Kidney (tissue), 2 donors: ENCODE measurements around a stretch of chr11.

DNA sequence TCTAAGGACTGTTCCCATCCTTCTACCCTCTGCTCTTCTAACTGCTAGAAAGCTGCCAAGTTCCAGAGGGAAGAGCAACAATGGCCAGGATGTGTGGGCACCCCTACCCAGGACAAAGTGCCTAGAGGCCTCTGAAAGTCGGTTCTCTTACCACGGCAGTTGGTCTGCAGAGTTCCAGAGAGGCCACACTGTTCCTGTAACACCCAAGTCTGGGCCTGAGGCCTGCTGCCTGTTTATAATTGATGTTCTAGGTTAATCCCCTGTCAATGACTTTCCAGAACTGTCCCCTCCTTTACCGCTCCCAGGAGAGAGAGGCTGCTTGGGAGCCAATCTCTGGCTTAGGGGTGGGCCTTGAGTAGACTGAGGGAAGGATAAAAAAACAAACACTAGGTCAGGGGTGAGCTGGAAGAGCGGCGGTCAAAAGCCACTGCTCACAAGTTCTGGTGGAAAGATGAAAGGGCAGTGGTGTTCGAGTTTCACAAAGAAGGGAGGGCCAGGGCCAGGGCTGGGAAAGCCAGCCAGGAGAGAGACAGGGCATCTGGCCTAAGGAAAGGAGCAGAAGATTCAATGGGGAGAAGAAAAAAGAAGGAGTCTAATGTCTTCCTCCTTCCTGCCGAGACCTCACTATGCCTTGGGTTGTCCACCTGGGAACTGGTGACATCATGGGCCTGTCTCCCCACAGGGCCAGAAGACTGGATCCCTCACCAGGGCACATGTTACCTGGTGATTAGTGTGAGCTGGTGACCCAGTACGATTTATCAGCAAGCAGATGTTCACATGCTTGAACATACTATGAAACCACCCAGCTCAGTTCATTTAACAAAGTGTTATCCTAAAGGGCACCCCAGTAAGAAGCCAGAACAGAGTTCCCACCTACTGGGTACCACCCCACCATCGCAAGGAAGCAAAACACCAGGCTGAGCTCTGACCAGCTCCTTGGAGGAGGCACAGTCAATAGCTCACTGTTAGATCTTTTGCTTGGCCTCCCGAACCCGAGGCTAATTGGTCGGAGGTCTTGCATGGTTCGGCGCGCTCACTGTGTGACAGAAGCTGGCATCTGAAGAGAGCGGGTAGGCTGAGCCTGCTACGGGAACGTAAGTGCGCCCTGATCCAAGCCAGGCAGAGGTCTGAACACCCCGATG is 50.1 kb downstream of the PC start:
- PRO-cap: no peak
- RRBS: no CpG with 5 or more reads among the region's 20 CpGs

GRCh38 chr11:66976033-66976712 is 1.1 kb downstream of the C11orf86 start:
- PRO-cap: no peak
- RRBS: no CpG with 5 or more reads among the region's 16 CpGs

DNA sequence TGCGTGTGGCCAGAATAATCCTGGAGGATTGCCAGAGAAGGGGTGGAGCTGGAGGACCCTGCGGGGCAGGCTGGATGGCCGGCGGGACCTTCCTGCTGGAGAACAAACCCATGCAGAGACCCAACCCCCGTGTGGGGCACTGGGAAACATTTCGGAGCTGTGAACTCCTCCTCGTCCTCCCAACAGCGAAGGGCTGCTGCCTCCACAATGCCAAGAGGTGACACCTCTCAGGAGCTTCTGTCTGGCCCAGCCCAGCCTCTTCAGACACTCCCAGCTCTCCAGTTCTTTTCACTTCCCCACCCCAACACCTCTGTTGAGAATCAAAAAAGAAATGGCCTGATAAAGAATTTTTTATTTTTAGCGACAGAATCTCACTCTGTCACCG is 25.5 kb downstream of the RHOD start:
- PRO-cap: no peak
- RRBS: no CpG with 5 or more reads among the region's 10 CpGs

GRCh38 chr11:67239592-67239900 is 26.7 kb upstream of the GRK2 start:
- PRO-cap: bidirectional peak, plus-strand start at chr11:67240125, minus-strand start at chr11:67239783
- RRBS: no CpG with 5 or more reads among the region's 6 CpGs

GRCh38 chr11:67253283-67253684 is 13.0 kb upstream of the GRK2 start:
- PRO-cap: no peak
- RRBS: no CpG with 5 or more reads among the region's 6 CpGs

- PRO-cap: bidirectional peak, plus-strand start at chr11:67372700, minus-strand start at chr11:67372523
- RRBS: 3% methylated on average over 25 of the region's 48 CpGs
Measured at GRCh38 chr11:67372291-67372815, 1.0 kb downstream of the CLCF1 start.

DNA sequence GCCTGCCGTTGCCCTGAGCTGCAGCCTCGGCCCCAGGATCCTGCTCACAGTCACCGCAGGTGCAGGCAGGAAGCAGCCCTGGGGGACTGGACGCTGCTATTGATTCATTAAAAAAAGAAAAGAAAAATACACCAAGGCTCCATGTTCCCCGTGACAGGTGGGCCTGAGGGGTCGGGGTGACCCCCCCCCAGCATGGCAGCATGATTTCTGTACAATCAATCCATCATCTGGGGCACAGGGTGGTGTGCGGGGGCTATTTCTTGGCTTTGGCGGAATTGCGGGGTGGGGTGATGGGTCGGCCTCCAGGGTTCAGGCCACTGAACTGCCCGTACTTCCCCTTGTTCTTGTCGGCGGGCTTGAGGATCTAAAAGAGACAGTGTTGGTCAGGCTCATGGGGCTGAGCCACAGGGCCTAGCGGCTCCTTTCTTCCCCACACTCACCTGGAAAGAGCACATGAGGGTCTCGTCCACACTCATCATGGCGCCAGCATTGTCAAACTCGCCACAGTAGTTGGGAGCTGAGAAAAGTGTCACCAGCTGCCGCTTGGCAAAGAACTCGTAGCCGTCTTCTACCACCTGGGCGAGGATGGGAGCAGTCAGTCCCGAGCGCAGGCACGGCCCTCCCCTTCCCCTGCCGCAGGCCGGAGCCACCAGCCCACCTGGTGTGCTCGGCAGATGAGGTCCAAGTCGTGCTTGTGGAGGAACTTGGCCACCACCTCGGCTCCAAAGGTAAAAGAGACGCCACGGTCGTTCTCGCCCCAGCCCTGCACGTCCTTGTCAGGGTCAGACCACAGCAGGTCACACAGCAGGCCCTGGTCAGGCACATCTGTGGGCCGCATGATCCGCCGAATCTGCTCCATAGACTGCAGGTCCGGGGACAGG is 3.1 kb downstream of the PPP1CA start:
- PRO-cap: no peak
- RRBS: no CpG with 5 or more reads among the region's 38 CpGs

- PRO-cap: no peak
- RRBS: 78% methylated on average over 1 of the region's 22 CpGs
Measured at GRCh38 chr11:67439137-67440023, 1.9 kb upstream of the PTPRCAP start.

DNA sequence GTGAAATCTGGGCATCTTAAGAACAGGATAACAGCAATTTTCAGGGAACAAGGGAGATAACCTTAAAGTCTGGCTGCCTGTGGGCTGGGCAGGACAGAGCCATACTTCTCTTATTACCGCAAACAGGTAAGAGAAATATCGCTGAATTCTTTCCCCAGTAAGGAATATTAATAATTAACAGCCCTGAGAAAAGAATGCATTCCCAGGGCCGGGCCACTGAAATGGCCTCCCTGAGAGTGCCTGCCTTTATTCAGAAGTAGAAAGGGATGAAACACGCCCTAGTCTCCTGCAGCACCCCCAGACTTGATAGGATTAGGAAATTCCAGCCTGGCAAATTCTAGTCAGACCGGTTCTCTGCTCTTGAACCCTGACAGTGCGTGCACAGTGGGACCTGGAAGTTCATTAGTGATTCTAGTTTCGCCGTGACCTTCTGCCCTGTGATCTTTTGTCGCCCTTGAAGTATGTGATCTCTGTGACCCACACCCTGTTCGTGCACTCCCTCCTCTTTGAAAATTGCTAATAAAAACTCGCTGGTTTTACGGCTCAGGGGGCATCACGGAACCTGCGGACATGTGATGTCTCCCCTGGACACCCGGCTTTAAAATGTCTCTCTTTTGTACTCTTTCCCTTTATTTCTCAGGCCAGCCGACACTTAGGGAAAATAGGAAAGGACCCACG is 2.2 kb upstream of the GSTP1 start:
- PRO-cap: no peak
- RRBS: no CpG with 5 or more reads among the region's 17 CpGs

DNA sequence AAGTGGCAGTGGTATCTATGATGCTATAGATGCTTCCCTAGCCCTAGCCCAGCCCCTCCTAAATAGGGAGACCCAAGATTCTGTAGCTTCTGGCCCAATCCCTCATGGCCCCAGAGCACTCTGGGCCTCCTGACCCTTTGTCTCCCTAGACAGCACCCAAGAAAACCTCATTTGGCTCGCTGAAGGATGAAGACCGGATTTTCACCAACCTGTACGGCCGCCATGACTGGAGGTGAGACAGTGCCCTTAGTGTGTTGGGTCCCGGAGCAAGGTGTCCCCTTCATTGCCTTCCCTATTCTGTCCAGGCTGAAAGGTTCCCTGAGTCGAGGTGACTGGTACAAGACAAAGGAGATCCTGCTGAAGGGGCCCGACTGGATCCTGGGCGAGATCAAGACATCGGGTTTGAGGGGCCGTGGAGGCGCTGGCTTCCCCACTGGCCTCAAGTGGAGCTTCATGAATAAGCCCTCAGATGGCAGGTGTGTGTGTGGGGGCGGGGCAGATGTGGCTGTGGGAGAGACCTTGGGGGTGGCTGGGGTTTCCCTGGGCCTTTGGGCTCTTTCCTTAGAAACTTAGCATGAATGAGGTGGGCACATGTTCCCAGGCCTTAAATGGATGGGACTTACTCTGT is 1.6 kb downstream of the NDUFV1 start:
- PRO-cap: no peak
- RRBS: 97% methylated on average over 4 of the region's 12 CpGs

GRCh38 chr11:67613567-67614960 is 7.3 kb downstream of the NDUFV1 start:
- PRO-cap: bidirectional peak, plus-strand start at chr11:67614219, minus-strand start at chr11:67614048
- RRBS: 10% methylated on average over 8 of the region's 33 CpGs

DNA sequence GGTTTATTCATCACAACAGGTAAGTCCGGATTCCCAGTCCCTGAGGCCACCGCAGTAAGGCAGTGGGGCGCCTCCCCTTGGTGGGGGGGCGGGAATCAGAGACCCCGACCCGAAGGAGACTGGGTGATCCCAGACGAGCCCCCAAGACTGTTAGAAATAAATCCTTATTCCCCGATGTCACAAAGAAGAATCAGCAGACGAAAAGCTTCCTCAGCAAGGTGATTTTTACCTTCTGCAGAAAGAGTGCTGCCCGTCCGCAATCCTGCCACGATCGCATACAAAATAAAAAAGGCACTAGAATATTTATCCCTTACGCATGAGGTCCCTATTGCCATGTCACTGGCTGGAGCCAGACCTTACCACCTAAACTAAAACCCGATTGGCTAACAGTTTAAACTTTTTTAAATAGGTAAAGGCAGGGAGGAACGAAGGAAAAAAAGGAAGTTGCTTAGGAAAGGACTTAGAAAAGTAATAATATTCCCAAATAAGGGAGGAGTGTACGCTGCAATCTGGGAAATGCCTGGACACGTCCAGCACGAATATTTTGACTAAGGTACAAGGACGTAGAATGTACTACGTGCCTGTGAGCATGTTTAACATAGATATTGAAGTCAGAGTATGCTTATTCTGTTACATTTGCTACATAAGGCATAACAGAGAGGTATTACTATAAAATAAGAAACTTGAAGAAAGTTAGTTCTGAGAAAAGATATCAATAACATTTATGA is 21.2 kb upstream of the ALDH3B2 start:
- PRO-cap: no peak
- RRBS: no CpG with 5 or more reads among the region's 21 CpGs

DNA sequence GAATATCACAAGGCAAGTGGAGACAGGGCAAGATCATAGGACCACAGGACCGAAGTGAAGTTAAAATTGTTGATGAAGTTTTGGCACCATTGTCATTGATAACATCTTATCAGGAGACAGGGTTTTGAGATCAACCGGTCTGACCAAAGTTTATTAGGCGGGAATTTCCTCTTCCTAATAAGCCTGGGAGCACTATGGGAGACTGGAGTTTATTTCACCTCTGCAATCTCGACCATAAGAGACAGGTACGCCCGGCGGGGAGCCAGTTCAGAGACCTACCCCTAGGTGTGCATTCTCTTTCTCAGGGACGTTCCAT is 160.7 kb downstream of the UNC93B1 start:
- PRO-cap: no peak
- RRBS: no CpG with 5 or more reads among the region's 8 CpGs

DNA sequence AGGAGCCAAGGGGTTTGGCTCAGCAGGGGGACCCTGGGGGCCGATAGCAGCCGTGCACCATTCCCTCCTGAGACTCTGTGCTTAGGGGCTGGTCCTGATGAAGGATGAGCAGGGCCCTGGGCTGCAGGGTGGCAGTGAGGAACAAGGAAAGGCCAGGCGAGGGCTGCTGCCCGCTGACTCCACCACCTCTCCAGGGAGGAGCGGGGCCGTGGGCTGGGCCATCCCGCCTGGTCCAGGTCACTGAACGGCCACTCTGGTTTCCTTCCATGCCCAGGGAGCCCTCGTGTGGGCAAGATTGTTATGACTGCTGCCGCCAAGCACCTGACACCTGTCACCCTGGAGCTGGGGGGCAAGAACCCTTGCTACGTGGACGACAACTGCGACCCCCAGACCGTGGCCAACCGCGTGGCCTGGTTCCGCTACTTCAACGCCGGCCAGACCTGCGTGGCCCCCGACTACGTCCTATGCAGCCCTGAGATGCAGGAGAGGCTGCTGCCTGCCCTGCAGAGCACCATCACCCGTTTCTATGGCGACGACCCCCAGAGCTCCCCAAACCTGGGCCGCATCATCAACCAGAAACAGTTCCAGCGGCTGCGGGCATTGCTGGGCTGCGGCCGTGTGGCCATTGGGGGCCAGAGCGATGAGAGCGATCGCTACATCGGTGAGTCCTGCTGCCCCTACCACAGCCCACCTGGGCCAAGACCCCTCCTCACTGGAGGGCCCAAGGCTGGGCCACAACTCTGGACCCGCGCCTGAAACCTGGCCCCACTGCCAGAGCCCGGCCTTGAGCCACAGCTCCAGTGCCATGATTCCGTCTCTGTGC is 9.1 kb upstream of the NDUFS8 start:
- PRO-cap: no peak
- RRBS: no CpG with 5 or more reads among the region's 38 CpGs

GRCh38 chr11:68039150-68039672 is 386 bp downstream of the TCIRG1 start:
- PRO-cap: no peak
- RRBS: 7% methylated on average over 1 of the region's 15 CpGs

DNA sequence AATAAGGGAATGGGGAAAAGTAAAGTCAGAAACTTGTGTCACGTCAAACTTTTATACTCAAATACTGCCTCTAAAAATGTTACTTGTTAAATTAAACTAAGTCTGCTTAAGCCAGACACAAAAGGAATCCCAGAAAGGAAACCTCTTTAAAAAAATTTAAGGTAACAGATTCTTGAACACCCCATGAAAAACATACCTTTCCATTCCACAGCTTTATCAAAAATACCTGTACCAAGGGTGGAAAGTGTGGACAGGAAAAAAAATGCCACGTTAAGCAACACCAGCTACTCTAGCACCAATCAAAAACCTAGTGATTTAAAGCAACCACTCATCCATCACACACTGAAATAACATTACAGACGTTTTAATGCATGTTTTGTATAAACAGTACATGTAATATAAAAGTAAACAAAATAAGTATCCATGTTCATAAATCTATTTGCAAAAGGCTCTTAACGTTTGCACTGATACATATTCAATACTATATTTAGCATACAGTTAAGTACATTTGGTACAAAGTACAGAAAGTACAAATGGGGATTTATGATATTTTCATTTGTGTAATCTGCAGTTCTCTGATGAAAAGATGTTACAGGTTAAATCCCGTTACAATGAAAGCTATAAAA is 38.8 kb downstream of the CHKA start:
- PRO-cap: no peak
- RRBS: no CpG with 5 or more reads among the region's 5 CpGs

GRCh38 chr11:68120030-68120467 is 1.1 kb downstream of the CHKA start:
- PRO-cap: no peak
- RRBS: no CpG with 5 or more reads among the region's 17 CpGs

GRCh38 chr11:68141662-68142457 is 20.7 kb upstream of the CHKA start:
- PRO-cap: no peak
- RRBS: 65% methylated on average over 3 of the region's 18 CpGs

GRCh38 chr11:68145094-68145645 is 24.0 kb upstream of the CHKA start:
- PRO-cap: no peak
- RRBS: no CpG with 5 or more reads among the region's 8 CpGs

DNA sequence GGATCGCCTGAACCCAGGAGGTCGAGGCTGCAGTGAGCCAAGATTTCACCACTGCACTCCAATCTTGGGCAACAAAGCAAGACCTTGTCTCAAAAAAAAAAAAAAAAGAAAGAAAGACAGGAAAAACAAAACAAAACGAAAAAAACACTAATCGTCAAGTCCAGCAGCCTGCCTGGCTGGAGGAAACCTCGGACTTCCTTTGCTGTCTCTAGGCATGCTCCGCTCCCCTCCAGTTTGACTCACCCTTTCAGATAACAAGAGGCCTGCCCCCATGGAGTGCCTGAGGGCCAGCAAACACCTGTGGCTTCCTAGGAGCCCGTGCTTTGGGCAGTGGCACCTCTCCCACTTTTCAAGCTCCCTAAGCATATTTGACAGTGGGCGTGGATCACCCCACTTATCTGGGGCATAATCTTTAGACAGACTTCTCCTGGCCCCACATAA is 28.9 kb upstream of the CHKA start:
- PRO-cap: no peak
- RRBS: no CpG with 5 or more reads among the region's 8 CpGs